ENCODE data around the gene NKAIN2.

- PRO-cap: no peak
- RRBS: no CpG with 5 or more reads among the region's 4 CpGs
Measured at GRCh38 chr6:119355564-119356024, 6.0 kb upstream of the MAN1A1 start.

GRCh38 chr6:119449260-119449694 is 99.7 kb upstream of the MAN1A1 start:
- PRO-cap: no peak
- RRBS: no CpG with 5 or more reads among the region's 3 CpGs

DNA sequence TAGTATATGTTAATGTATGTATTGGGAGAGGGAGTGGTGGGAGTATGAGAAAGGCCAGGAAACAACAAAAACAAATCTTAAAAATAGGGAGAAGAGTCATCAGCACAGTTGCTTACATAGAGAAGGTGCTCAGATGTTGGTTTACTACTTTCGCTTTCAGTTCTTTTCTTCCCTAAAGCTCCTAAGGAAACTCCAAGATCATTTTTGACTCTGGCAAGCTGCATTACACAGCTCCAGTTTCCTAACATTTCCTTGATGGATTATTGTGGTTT is 117.9 kb upstream of the MAN1A1 start:
- PRO-cap: unidirectional peak, plus-strand start at position 201 of the sequence
- RRBS: no CpG with 5 or more reads among the region's 1 CpG

- PRO-cap: no peak
- RRBS: no CpG with 5 or more reads among the region's 2 CpGs
Measured at GRCh38 chr6:119497929-119498334, 148.4 kb upstream of the MAN1A1 start.

DNA sequence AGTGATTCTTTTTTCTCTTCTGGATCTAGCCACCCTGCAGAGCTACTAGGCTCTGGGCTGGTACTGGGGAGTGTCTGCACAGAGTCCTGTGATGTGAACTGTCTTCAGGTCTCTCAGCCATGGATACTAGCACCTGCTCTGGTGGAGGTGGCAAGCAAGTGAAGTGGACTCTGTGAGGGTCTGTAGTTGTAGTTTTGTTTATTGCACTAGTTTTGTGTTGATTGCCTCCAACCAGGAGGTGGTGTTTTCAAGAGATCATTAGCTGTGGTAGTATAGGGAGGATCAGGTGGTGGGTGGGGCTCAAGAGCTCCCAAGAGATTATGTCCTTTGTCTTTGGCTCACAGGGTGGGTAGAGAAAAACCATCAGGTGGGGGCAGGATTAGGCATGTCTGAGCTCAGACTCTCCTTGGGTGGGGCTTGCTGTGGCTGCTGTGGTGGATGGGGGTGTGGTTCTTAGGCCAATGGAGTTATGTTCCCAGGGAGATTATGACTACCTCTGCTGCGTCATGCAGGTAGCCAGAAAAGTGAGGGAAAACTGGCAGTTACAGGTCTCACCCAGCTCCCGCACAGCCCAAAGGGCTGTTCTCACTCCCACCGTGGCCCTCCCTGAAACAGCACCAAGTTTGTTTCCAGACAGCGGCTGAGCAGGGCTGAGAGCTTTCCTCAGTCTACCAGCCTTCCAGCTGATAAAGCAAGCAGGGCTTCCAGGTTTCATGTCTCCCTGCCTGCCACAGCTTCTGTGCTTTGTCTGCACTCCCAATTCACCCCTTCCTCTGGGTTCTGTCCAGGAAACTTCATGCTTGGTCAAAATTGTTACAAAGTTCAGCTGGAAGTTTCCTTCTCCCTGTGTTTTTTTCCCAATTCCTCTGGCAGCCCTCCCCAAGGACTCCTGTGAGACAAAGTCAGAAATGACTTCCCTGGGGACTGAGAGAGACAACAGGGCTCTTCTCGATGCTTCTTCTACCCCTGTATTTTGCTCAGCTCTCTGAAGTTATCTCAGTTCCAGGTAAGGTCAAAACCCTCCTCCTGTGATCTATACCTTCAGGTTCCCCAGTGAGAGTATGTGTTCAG is 481.1 kb upstream of the MAN1A1 start:
- PRO-cap: no peak
- RRBS: no CpG with 5 or more reads among the region's 5 CpGs

- PRO-cap: bidirectional peak, plus-strand start at chr6:121437568, minus-strand start at chr6:121437203
- RRBS: no CpG with 5 or more reads among the region's 19 CpGs
Measured at GRCh38 chr6:121437309-121437684, 1.9 kb downstream of the GJA1 start.

DNA sequence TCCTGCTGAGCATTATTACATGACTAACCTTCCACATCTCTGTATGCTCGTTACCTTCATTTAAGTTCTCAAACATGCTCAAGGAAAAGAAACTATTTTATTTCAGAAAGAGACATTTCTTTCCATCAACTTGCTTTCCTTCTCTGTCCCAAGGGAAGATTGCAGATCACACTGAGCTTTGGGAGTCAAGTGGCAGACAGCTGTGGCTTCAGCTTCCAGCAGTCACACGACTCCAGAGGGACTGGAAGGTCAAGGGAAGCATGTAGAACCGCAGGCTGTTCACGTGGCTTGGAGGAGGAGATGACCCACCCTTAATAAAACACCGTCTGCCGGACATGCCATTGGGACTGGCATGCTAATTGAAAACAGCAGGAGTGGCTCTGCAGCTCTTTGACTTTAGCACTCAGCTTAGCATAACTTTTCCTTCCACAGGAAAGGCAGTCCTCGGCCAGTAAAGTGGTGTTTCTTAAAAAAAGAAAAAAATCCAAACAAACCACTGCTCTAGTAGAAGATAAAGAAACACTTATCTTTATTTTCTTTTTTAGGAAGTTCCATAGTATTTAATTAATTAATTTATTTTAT is 466.8 kb upstream of the HSF2 start:
- PRO-cap: no peak
- RRBS: no CpG with 5 or more reads among the region's 7 CpGs

- PRO-cap: no peak
- RRBS: no CpG with 5 or more reads among the region's 4 CpGs
Measured at GRCh38 chr6:122126732-122127370, 272.6 kb upstream of the HSF2 start.

DNA sequence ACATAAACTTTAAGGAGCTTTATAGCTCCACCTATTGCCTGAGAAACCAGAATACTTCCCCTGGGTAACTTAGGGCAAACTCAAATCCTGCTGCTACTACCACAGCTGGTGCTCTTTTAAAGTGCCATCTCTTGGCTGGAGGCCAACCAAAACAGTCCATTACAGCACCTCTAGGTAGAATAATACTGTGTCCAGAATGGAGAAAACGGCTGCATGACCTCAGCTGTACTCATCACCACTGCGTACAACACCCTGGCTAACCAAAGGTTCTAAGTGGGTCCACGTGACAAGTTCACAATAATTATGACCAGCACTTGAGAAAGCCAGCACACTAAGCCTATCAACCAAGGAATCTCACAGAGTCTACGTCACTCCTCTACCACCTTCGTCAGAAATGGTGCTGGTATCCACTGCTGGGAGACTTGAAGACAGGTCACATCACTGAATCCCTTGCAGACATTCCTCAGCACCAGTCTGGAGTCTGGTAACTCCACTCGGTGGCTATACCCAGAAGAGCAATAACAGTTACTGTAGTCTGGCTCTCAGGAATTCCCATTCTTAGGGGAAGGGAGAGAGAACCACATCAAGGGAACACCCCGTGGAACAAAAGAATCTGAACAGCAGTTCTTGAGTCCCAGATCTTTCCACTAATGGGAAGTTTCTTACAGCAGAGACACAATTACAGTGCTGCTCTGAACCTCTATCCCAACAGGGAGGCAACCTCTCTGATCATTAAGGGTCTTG is 40.8 kb upstream of the PKIB start:
- PRO-cap: no peak
- RRBS: no CpG with 5 or more reads among the region's 7 CpGs

GRCh38 chr6:122717150-122717682 is 62.3 kb upstream of the FABP7 start:
- PRO-cap: no peak
- RRBS: no CpG with 5 or more reads among the region's 3 CpGs

- PRO-cap: no peak
- RRBS: no CpG with 5 or more reads among the region's 6 CpGs
Measured at GRCh38 chr6:122788155-122788612, 874 bp upstream of the SMPDL3A start.

- PRO-cap: no peak
- RRBS: no CpG with 5 or more reads among the region's 2 CpGs
Measured at GRCh38 chr6:123519058-123519691, 117.6 kb downstream of the TRDN start.

DNA sequence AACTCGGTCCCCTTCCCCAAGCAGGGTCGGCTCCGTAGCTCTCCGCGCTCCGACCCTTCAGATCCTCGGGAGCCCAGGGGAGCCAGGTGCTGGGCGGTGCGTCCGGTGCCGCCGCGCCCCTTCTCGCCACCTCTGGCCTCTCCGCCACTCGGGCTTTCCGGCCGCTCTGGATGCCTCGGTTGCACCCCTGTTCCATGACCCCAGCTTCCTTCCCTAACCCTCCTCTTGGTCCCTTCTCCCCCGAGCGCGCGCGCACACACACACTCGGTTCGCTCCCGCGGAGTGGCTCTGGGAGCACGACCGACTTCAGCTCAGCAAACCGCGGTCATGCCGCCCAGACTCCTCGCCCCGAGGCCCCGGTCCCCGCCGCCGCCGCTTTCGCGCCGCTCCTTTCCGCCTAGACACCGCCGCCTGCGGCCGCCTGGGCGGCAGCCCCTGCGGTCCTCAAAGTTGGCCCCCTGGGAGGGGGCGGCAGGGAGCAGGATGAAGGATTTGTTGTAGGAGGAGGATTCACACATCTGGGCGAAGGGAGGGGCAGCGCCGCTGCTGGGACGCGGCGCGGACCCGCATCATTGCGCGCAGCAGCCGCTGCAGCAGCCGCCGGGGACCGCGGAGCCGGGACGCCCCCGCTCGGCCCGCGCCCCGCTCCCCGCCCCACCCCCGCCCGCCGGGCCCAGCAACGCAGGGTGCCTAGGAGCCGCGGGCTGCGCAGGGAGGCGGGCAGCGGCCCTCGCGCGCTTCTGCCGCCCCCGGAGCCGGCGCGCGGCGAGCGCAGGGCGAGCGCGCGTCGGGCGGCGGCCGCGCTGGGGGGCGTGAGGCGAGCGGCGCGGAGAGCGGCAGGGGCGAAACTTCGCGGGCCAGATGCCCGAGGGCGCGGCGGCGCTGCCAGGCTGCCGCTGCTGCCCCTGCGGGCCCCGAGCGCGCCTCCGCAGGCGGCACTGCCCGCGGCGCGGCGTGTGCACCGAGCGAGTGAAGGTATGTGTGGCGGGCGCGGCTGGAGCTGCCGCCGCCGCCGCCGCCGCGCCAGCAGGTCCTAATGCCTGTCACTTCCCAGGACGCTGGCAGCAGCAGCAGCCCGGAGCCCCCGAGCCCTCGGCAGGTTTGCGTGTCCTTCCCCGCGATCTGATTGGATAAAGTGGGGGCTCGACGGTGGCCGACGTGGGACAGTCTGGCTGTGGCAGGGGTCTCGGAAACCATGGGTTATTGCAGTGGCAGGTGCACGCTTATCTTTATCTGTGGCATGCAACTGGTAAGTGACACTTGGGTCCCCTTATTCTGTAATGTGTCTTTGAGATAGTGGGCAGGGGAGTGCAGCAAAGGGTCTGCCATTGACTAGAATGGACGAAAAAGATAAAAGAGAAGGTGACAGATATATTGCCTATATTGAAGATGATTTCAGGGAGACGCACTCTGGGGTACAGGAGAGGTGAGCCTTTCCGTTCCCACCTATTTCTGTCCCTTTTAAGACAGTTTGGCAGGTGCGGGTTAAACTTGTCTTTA is at the start of gene NKAIN2:
Gene NKAIN2 (plus strand): TSS at position 860 of the 1,500 bp plus-strand sequence.
- PRO-cap: no peak
- RRBS: 3% methylated on average over 32 of the region's 158 CpGs

GRCh38 chr6:124962555-124963596 is 639 bp downstream of the RNF217 start:
- PRO-cap: bidirectional peak, plus-strand start at chr6:124963180, minus-strand start at chr6:124963101; bidirectional peak, plus-strand start at chr6:124963506, minus-strand start at chr6:124963550
- RRBS: 1% methylated on average over 16 of the region's 81 CpGs

- PRO-cap: no peak
- RRBS: no CpG with 5 or more reads among the region's 14 CpGs
Measured at GRCh38 chr6:125123489-125124622, 29.7 kb upstream of the TPD52L1 start.

DNA sequence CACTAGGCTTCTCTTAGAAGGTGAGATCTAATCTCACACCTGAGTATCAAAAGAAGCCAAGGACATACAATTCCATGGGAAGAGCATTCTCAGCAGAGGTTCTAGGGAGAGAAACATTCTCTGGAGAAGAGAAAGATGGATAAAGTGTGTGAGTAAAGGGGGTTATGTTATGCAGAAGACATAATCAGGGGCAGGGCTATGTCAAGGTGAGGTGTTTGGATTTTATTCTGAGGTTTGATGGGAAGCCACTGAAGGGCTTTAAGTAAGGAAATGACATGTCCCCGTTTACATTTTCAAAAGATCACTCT is 42.6 kb upstream of the HDDC2 start:
- PRO-cap: no peak
- RRBS: no CpG with 5 or more reads among the region's 1 CpG

GRCh38 chr6:125356791-125357193 is 55.0 kb upstream of the HDDC2 start:
- PRO-cap: bidirectional peak, plus-strand start at chr6:125357099, minus-strand start at chr6:125356999
- RRBS: no CpG with 5 or more reads among the region's 4 CpGs

- PRO-cap: no peak
- RRBS: no CpG with 5 or more reads among the region's 2 CpGs
Measured at GRCh38 chr6:125752713-125753098, 3.3 kb downstream of the HEY2 start.

DNA sequence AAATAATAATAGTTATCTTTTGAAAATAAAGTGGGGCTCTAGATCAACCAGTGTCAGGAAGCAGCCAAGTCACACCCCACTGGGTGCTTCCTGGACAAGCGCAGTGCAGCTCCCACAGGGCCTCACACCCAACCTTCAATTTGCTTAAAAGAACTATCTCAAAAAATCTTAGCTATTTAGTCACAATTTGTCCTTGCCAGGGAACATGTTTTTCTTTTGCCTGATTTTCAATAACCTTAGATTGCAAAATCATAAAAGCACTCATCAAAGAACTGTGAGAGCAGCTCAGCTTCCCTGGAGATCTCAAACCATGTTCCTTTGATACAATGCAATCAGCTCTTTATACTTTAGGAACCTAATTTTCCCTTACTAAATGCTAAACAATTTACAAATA is 1.6 kb upstream of the NCOA7 start:
- PRO-cap: no peak
- RRBS: no CpG with 5 or more reads among the region's 1 CpG

GRCh38 chr6:126050985-126051740 is 64.8 kb downstream of the TRMT11 start:
- PRO-cap: no peak
- RRBS: no CpG with 5 or more reads among the region's 2 CpGs